Measurements from ENCODE around the genes SLC7A4, RIMBP3C and YPEL1.

DNA sequence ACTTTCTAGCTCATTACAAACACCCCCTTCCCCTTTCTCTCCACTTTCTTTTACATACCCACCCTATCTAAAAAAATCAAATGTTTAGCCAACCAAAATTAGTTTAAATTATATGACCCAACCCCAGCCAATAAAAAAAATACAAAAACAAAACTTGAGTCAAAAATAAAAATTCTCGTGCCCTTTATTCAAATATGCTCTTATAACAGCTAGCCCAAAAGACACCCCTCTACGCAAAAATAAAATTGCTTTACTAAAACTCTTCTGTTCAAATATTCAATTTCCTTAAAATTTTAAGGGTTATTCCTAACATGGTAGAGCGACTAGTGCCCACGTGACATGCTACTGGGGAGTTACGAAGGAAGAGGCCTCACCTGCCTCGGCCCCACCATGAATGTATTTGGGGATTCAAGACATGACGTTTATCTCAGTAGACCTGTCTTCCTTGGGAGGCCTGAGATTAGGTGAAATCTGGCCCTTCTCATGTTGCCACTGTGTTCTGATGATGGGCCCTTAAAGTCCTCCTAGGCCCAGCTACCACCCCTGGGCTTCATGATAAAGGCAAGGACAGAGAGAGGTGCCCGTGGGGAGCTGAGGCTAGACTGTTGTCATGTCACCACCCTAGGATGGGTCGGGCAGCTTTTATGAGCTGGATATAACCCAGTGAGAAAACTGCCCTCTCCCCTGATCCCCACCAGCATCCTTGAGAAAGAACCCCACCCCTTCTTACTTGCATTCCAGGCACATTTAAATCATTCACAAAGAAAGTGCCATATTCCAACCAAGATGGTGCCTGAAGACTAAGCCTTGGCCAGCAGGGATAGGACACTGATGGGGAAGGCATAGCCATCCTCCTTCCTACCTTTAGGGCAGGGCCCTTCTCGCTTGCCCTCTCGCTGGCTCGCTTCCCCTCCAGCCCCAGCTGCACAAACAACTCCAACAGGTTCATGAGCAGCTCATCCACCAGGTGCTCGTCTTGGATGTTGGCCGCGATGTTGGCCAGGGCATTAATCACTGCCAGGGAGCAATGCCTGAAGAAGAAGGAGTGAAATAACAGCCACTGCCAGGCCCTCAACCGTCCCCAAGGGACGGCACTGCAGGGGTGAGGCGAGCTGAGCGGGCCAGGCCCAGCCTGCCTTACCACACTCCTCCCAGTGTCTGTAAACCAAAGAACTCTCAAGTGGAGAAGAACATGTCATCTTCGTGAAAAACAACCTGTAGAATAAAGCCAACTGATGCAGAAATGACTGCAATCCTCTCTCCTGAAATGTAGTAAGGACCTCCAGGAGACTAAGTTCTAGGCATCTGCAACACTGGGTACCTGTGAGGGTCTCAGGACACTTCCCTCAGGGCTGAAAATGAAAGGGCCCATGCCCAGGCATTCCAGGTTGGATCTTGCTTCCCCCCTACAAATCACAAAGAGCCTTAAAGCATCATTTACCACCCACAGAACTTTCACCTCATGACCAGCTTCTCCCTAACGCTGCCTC lies 21.9 kb downstream of the SERPIND1 start:
- RRBS: no CpG with 5 or more reads among the region's 21 CpGs

- RRBS: no CpG with 5 or more reads among the region's 12 CpGs
Observed at GRCh38 chr22:20801754-20802113, 27.8 kb downstream of the SERPIND1 start.

DNA sequence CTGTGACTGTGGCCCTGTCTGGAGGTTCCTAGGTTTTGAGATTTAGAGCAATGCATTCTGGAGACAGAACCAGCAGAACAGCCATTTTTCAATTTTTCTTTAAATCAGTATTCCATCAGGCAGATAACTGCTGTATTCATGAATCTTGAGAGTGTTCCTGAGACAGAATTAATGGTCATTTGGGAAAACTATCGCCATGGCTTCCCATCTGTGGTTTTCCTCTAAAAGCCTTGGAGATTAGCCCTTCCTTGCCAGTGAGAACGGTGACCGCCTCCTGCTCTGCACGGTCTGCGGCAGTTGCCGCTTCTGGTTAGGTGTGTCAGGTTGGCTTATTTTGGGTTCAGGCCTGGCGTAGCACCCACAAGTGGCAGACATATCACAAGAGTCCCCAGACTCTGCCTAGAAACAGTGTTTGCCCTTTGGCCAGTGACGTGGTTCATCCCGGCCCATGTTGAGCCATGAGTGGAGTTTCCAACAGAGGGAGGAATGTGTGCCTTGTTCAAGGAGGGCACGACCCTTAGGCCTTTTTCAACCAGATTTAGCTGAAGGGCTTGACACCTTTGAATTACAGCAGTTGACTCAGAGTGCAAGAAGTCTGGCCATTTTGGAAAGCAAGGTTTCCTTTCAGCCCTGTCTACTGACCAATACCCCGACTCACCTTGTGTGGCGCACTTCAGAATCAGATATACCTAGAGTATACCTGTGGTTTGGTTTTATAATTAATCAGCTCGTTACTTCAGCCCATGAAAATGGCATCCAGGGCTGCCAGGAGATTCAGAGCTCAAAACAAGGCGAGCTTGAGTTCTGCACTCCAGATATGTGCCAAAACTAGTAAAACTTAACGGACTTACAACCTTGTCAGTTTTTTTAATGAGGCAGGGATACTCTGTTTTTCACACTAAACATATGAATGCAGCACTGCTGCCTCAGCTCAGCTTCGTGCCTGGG lies 15.1 kb upstream of the AIFM3 start:
- RRBS: no CpG with 5 or more reads among the region's 16 CpGs

GRCh38 chr22:20989874-20990161 lies 7.7 kb downstream of the LZTR1 start:
- RRBS: no CpG with 5 or more reads among the region's 6 CpGs

DNA sequence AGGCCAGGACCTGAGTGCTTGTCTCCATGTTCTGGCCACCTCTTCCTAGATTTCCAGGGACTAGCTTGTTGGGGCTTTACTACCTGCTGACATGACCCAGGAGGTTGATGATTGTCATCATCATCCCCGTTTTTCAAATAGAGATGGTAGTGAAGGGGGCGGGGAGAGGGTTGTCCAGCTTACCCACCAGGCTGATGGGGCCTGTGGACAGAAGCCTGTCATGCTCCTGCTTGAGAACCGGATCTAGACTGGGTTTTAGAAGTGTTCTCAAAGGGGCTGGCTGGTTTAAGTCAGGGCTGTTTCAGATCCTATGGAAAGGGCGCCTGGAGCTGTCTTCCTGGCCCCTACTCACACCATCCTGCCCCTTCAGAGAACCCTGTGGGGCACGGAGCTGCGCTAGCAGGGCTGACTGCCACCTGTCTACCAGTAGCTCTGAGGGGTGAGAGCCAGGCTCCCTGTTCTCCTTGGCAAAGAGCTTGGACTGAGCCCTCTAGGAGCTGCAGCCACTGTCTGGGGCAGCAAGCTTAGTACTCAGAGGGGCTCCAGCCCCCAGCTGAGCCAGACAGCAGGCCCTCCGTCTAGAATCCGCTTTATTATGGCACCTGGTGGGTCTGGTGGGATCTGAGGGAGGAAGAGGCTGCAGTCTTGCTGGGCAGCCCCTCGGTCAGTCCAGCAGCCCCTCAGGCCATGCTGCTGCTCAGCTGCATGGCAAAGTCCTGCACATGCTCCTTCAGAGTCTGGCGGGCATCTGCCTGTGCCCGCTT lies 2.5 kb downstream of the THAP7 start:
- RRBS: no CpG with 5 or more reads among the region's 11 CpGs

DNA sequence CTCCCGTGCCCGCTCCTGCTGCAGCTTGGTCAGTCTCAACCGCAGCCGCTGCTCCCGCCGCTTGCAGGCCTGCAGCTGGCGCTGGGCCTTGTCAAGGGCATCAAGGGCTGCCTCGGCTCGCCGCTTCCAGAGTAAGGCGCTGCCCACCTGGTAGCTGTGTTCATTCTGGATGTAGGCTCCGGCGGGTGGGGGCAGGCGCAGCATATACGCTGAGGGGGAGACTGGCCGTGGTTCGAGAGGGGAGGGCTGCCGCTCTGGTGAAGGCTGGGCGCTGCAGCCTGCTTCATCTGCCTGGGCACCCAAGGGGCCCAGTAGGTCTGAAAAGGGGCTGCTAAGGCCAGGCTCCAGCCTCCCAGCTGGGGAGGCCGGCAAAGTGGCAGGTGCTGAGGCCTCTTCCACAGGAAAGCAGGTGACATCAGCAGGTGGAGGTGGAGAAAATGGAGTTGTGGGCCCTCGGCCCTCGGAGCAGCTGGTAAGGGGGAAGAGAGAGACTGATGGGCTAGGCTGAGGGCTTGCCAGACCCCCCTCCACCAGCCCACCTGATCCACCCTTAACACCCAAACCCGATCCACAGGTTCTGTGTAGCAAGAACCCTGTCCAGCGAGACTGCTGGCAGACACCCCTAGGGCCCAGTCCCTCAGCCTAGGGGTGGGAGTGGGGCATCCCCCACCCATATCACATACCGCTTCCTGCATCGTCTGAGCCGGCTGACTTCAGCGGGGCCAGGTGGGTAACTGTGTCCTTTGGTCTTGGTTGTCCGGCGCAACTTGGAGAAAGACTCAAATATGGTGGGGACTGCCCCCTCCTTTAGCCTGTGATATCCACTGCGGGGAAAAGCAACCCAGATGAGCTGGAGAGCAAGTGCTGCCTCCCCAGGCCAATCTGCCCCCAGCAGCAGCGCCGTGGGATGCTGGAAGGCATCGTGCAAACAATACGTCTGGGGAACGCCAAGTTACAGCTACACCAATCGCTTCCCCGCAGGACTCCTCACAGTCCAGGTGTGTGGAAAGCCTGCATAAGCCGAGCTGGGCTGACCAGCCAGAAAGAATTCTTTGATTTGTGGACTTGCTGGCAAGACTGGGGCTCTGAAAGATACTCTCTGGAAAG lies 1.6 kb downstream of the THAP7 start:
- RRBS: no CpG with 5 or more reads among the region's 39 CpGs

DNA sequence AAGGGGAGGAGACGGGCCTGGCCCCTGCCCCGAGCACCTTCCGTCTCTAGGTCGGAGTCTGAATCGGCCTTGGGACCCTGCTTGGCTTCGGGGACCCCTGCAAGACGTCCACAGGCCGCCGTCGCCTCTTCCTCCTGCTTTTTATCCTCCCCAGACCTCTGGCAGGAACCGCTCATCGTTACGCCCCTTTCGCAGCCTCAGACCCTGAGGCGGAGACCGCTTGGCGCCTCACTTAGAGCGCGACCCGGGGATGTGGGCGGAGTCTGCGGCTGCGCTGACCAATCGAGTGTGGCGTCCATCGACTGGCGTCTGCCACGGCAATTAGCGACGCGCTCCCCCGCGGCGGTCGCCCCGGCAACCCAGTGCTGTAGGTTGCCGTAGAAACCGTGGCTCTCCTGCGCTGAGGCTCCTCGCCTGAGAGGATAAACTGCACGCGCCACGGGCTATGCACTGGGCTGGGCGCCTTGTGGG lies 888 bp upstream of the P2RX6 start:
- RRBS: no CpG with 5 or more reads among the region's 44 CpGs

DNA sequence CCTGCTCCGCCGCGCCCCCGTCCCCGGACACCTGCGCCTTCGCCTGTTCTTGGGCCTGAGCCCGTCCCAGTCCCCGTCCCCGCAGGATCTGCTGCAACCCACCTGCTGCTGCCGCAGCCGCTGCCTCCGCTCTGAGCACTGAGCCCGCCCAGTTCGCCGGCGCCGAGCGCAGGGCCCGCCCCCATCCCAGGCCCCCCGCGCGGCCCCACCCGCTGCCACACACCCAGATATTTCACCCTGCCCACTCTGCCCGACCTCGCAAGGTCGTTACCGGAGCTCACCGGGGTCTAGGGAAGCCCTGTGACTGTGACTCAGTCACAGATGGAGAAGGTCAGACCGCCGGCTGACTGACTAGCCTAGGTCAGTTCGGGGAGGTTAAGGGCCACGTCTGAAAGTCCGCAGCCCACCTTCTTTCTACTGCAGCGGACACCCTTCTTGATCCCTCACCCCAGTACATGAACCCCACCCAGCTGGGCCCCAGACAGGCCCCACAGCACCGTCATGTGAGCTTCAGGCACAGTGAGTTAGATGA lies at the start of gene SLC7A4:
TSS of gene SLC7A4 (minus strand) at position 133 of the 532 bp plus-strand sequence.
- RRBS: no CpG with 5 or more reads among the region's 36 CpGs

- RRBS: no CpG with 5 or more reads among the region's 14 CpGs
Observed at GRCh38 chr22:21457202-21457866, 9.9 kb upstream of the TMEM191C start.

GRCh38 chr22:21551327-21551873 lies at the start of gene RIMBP3C:
TSS of gene RIMBP3C (minus strand) at chr22:21551461.
- RRBS: no CpG with 5 or more reads among the region's 6 CpGs

DNA sequence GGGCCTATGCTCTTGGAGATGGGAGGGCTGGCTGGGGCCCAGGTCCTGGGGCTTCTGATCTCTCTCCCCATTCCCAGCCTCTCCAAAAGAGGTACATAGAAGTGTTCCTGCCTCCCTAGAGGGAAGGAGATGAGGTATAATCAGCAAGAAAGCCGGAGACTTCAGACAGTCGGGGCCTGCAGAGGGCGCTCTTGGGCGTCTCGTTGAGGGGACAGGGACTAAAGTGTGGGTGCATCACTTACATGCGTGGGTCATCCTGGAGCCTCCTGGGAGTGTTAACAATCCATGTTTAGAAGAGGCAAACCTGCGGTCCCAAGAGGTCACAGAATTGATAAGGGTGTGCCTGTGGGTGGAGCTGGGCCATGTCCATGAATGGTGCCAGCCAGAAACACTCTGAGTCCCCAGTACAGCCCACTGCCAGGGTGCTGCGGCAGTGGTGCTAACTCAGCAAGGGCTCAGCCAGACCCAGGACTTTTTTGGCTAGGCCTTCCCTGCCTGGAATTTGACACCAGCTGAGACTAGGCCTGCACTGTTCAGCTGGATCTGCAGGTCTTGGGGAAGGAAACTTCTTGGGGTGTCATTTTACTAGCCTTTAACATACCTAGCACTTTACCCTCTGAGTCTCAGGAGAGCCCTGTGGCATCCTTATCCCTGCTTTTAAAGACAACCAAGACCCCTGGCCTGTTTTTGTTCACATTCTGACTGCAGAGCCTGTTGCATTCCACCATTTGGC lies 5.6 kb downstream of the YDJC start:
- RRBS: no CpG with 5 or more reads among the region's 8 CpGs

GRCh38 chr22:21735276-21736426 lies at the start of gene YPEL1:
TSS of gene YPEL1 (minus strand) at chr22:21735794.
- RRBS: 1% methylated on average over 34 of the region's 152 CpGs

DNA sequence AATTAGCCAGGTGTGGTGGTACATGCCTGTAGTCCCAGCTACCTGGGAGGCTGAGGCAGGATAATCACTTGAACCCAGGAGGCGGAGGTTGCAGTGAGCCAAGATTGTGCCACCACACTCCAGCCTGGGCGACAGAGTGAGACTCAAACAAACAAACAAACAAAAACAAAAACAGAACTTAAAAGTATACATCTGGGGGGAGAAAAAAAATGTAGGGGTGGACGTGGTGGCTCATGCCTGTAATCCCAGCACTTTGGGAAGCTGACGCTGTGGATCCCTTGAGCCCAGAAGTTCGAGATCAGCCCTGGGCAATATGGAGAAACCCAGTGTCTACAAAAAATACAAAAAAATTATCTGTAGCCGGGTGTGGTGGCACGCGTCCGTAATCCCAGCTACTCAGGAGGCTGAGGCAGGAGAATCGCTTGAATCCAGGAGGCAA lies 31.2 kb downstream of the MAPK1 start:
- RRBS: no CpG with 5 or more reads among the region's 10 CpGs

DNA sequence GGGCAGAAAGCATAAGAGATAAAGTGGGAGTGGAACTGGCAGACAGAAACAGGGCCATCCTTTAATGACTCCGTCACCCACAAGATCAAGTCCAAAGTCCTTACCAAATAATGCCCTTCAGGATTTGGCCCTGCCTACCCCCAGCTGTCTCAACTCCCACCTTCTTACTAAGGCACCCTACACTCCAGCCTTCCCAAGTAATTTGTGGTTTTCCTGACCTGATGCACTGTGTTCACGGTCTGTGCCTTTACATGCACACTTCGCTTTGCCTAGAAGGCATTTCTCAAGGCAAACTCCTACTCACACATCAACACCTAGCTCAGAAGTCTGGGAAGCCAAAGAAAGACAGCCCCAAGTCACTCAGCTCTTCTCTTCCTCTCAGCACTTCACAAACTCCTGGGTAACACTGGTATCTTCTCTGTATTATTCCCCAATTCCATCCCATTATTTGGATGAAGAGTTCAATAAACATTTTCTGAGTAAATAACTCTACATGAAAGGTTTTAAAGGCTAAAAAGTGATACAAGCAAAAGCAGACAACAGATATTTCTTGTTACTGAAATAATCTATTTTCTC lies 5.9 kb downstream of the MAPK1 start:
- RRBS: no CpG with 5 or more reads among the region's 3 CpGs

DNA sequence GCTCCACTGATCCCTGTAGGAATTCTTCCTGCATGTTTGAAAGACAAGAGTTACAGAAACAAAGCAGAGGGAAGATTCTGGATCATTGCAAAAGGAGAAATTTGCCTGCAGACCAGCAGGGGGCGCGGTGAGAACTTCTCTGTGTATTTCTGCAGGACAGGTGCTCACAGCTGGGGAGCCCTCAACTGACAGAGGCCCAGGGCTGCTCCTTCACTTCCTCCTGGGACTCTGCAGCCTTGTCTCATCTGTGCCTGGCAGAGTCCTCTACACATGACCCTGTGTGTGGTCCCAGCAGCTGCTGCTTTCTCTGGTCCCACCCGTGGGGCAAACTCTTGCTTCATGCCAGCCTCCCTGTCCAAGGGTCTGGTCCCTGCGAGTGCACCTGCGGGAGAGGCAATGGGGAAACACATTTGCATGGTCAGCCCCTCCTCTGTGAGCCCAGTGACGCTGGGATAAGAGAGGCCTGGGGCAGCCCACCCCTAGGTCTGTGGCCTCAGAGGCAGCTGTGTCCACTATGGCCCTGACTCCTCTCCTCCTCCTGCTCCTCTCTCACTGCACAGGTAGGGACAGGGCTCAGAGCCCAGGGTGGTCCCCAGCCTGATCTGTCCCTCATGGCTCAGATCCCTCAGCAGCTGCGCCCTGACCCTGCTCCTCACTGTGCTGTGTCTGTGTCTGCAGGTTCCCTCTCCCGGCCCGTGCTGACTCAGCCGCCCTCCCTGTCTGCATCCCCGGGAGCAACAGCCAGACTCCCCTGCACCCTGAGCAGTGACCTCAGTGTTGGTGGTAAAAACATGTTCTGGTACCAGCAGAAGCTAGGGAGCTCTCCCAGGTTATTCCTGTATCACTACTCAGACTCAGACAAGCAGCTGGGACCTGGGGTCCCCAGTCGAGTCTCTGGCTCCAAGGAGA lies 43.2 kb upstream of the VPREB1 start:
- RRBS: 100% methylated on average over 1 of the region's 12 CpGs

GRCh38 chr22:22284919-22286101 lies 40.7 kb downstream of the VPREB1 start:
- RRBS: no CpG with 5 or more reads among the region's 7 CpGs

- RRBS: no CpG with 5 or more reads among the region's 3 CpGs
Observed at GRCh38 chr22:22286106-22286949, 41.7 kb downstream of the VPREB1 start.

GRCh38 chr22:22397161-22397762 lies 111.3 kb downstream of the ZNF280B start:
- RRBS: no CpG with 5 or more reads among the region's 8 CpGs

GRCh38 chr22:22557370-22558014 lies 1.6 kb downstream of the PRAME start:
- RRBS: 93% methylated on average over 3 of the region's 24 CpGs

DNA sequence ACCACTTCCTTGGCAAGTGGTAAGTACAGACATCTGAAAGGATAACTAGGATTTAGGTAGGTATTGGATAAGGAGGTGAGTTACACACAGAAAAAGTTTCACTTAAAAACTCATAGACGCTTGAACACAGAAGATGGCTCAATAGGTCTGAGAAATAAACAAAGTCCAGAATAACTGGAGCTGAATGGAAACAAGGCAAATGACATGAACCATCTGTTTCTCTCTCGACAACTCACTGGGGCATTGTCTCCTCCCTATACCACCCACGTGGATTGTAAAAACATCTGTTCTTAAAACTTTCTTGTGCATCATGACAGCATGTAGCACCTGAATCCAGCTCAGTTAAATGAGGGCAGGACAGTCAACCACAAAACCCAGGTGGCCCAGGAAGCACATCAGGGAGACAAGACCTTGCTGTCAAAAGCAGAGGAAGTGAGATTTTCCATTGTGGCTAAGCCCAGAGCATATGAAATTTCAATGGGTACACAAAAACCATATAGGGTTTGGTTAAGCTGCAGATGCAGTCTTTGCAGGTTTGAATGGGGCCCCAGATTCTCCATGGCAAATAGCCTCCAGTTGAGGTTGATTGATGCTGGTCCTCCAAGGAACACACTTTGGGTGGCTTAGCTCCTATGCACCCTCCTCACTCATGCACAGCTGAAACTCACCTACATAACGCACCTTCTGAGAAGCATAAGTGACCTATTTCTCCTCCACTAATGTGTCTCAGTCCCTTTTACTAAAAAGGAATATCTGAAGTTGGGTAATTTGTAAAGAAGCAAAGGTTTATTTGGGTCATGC lies 21.9 kb upstream of the IGLL5 start:
- RRBS: no CpG with 5 or more reads among the region's 4 CpGs

Measured in Jurkat, Clone E6-1 (cell line).